LHCN-M2 (cell line): ENCODE measurements around a stretch of chr9.

DNA sequence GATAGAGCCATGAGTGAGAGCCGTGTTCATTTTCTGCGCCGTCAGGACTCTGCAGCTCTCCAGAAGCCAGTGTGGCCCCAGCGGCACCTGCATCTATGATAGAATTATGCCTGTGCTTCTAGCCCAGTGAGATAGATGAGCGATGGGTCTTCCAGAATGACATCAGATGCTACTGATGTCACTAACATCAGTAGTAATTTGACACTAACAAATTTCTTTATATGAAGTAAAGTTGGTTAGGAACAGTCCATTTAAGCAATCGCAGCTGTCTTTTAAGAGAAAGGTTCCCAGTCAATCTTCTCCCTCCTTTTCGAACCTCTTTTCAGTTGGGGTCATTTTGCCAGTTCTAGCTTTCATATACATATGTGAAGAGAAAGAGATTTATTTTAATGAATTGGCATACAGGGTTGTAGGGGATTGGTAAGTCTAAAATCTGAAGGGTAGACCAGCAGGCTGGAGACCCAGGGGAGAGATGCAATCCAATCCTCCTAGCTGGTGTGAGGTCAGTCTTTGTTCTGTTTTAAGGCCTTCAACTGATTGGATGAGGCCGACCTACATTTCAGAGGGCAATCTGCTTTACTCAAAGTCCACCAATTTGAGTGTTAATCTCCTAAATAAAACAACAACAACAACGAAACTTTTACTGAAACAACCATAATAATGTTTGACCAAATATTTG lies 68.0 kb upstream of the ENTREP1 start:
- RAMPAGE, long total RNA: no peak

- RAMPAGE, long total RNA: no peak
Observed at GRCh38 chr9:69307493-69308564, 17.2 kb upstream of the ENTREP1 start.

GRCh38 chr9:69470327-69470632 lies 145.3 kb downstream of the ENTREP1 start:
- RAMPAGE, long total RNA: no peak

- RAMPAGE, long total RNA: no peak
Observed at GRCh38 chr9:69574104-69574552, 98.0 kb downstream of the APBA1 start.

DNA sequence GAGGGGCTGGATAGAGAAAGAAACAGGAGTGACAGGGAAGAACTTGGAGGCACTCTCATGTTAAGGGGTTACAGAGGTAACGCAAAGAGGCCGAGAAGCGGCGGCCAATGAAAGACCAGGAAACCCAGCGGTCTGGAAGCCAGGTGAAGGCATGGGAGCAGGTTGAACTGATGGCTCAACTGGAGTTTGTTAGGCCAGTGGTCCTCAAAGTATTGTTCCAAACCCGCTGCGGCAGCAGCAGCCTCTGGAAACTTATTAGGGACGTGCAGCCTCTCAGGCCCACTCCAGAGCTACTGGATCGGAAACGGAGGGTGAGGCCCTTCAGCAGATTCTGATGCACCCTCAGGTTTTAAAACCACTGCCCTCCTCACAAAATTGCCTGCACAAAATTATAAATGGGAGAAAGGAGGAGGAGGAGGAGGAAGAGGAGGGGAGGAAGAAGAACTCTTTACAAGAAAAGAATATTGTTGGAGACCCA lies 775 bp upstream of the MAMDC2 start:
- RAMPAGE, long total RNA: no peak

DNA sequence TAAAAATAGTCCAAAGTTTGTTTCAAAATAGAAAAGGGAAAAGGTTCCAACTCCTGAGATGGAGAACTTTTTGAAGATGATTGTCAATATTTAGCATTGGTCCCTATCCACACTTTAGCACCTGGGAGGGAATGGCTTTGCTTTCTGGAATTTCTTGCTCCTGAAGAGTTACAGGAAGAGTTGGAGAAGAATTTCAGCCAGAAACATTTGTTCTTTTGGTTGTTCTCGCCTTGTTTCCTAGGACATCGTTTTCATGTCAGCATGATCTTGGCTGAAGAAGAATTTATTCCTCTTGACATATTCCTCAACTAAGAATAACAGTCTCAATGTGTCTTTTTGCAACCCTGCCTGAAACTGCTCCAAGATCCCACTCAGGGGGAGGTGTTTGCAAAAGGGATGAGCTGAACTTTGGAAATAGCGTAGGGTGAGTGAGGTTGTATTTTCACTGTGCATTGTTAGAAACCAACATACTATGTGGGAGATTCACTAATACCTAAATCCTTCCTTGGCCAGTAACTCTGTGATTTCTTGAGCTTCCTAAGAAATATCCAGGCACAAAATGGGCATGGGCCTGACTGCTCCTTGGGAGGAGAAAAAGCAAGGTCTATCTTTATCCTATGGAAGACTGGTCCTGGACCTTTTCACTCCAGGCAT lies 26.1 kb downstream of the MAMDC2 start:
- RAMPAGE, long total RNA: no peak

GRCh38 chr9:70100046-70100916 lies 56.6 kb downstream of the MAMDC2 start:
- RAMPAGE, long total RNA: no peak

GRCh38 chr9:70218156-70218687 lies 40.6 kb upstream of the SMC5 start:
- RAMPAGE, long total RNA: no peak

GRCh38 chr9:70259956-70260425 lies 1.2 kb downstream of the SMC5 start:
- RAMPAGE, long total RNA: no peak

- RAMPAGE, long total RNA: no peak
Observed at GRCh38 chr9:70405102-70405768, 9.2 kb downstream of the KLF9 start.

- RAMPAGE, long total RNA: no peak
Observed at GRCh38 chr9:70409670-70410268, 4.7 kb downstream of the KLF9 start.

DNA sequence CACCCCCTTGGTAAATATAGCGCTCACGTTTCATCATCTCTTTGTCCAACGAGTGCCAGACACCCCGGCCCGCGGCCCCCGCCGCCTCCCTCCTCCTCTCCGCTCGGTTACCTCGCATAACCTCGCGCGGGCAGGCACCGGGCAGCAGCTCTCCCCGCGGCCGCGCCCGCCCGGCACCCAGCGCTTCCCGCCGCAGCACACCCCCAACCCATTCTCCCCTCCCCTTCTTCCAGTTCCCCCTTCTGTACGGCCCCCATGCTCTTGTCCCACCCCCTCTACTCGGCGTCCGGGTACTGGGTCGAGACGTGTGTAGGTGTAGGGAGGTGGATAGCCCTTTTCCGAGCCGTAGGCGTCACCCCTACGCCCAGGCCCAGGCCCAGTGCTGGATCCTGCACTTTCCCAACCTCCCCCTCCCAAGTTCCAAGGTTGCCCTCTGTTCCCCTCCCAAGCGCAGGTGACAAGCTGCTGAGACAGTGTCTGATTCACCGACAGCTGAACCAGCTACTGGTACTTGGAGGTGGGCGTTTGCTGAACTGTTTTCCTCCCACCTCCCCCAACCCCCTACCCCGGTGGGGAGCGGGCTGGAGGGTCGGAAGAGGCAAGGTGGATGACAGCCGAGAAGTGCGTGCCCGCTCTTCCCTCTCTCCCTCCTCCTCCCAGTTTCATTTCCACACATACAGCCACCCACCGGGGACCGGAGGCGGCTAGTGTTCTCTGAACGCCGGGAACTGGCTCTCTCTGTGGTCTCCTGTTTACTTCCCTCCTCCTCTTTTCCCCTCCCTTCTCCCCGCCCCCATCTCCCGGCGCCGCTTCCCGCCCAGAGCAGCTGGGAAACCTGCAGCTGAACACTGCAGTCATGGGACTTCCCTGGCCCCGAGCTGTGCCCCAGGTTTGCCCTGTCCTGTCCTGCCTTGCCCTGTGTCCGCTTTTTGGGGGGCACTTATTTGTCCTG lies 6.0 kb upstream of the KLF9 start:
- RAMPAGE, long total RNA: no peak

DNA sequence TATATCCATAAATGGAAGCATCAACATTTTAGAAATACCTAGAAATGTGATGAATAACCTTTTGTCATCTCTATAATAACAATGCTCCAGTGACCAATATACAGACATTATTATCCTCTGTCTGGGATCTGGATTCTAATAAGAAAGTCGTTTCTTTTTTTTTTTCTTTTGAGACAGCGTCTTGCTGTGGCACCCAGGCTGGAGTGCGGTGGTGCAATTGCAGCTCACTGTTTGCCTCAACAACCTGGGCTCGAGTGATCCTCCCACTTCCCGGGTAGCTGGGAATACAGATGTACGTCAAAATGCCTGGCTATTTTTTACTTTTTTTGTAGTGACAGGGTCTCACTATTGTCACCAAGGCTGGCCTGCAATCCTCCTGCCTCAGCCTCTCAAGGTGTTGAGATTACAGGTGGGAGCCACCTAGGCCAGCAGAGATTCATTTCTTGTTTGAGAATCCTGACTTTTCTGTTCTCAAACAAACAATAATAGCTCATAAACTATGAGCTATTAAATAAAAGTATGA lies 215.8 kb downstream of the TRPM3 start:
- RAMPAGE, long total RNA: no peak

GRCh38 chr9:71446153-71447250 lies 321.8 kb downstream of the CEMIP2 start:
- RAMPAGE, long total RNA: no peak

GRCh38 chr9:71646984-71647589 lies 121.2 kb downstream of the CEMIP2 start:
- RAMPAGE, long total RNA: no peak

DNA sequence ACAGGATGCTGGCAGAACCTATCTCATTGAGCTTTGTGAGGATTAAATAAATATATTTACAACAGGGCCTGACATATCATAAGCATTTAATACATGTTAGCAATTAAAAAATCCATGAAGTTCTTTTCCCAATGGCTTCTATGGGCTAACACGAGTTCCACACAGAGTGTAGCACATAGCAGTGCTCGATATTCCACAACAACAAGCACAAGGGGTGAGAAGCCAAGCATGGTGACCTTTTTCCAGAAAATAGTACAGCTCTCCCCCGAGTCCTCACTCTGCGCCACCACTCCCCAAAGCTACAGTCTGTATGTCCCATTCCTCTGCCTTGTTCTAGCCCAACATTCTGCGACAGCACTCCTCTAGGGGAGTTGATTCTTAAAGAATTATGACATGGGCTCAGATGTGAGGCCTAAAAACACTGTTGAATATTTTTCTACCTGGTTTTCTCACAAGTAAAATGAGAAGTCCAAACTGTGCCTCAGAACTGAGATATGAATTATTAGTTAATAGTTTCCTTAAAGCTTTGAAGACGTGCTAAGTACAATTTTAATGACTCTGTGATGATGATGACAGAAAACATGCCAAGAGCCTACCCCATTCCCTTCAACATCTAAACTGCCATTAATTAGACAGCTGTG lies 54.4 kb downstream of the CEMIP2 start:
- RAMPAGE, long total RNA: no peak

DNA sequence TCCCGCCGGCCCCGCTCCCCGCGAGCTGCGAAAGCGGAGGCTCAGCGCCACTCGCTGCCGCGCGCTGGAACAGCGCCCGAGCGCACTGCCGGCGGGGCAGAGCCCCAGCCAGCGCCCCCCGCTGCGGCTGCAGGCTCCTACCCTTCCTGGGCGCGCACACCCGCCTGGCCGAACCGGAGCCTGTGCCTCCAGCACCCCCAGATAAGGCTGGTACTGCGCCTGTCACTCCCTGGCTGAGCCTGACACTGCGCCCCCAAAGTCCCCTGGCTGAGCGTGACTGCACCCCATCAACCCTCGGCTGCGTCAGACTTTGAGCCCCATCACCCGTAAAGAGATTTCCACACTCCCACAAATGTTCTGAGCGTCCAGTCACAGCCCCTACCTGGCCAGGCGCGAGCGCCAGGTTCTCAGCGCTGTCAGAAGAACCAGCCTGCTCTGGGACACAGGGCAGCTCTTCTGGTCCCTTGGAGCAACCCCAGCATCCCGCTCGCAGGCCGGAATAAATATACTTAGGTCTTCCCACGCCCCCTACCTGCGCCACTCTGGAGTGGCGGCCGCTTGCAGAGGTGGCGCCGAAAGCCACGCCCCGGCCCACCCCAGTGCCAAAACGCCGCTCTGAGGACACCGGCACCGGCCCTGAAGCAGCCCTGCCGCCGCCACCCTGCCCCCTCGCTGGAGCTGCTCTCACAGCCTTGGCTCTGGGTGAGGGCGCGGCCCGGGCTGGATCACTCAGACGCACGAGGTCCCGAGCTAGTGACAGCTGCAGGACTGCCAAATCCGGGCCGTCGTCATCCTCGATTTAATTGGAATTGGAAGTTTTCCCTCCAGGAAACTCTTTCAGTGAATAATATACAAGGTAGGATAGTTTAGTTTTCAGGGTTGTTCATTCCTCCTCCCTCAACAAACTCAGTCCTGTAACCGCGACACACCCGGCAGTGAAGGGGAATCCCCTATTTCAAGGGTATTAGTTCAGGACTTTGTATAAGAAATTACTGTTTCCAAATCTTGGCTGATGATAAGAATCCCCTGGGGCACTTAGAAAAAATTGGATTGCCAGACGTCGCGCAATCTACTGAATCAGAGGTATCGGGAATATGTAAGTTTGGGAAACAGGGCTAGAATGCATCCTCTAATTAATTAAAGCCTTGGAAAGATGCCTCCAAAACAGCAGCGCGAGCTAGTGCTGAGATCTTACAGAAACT lies 1.1 kb upstream of the CEMIP2 start:
- RAMPAGE, long total RNA: no peak

DNA sequence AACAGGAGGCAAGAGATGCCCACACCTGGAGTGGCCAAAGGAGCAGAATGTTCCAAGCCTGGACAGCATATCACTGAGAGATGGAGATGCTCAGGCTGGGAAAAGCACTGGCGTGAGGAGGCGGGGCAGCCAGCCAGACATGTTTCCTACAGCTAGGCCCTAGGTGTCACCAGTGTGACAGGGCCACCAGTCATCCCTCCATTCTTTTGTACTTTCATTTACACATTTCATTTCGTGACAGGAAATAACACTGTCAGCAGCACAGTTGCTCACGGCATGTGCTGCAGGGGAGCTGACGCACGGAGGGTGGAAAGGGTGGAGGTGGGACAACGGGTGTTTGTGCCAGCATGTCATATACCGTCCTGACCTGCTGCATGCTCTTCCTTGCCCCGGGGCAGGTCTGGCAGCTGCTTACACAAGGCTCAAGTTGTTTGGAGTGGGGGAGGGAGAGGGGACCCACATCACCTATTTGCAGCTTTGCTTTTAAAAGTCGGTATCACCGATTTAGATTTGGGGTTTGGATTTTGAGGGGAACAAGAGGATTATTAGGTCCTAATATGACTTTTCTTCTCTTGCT lies 14.9 kb upstream of the CEMIP2 start:
- RAMPAGE, long total RNA: no peak

DNA sequence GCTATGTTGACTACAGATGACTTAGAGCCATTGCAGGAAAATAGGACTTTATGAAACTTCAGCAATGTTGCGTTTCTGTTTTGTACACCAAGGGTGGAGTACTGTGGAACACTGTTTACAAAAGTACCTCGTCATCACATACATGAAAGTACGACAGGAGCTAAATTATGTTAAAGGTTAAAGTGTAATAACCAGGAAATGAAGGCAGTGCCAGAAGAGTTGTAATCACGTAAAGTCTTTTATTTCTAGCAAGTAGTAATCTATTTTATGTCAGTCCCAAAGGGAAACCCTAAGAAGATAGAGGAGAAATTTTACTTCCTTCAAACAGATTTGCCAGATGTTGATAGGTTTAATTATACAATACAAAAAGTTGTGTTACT lies 50.9 kb downstream of the C9orf85 start:
- RAMPAGE, long total RNA: no peak

GRCh38 chr9:72127892-72128201 lies 21.4 kb upstream of the GDA start:
- RAMPAGE, long total RNA: no peak